SK-MEL-5 (cell line): ENCODE measurements around a stretch of chr10.

RAMPAGE:
- cytosol, long total RNA, result no peak
- long total RNA, result no peak
- nucleus, long total RNA, result no peak
These were observed 222.2 kb downstream of the KCNMA1 start for GRCh38 chr10:77415387-77415891.

DNA sequence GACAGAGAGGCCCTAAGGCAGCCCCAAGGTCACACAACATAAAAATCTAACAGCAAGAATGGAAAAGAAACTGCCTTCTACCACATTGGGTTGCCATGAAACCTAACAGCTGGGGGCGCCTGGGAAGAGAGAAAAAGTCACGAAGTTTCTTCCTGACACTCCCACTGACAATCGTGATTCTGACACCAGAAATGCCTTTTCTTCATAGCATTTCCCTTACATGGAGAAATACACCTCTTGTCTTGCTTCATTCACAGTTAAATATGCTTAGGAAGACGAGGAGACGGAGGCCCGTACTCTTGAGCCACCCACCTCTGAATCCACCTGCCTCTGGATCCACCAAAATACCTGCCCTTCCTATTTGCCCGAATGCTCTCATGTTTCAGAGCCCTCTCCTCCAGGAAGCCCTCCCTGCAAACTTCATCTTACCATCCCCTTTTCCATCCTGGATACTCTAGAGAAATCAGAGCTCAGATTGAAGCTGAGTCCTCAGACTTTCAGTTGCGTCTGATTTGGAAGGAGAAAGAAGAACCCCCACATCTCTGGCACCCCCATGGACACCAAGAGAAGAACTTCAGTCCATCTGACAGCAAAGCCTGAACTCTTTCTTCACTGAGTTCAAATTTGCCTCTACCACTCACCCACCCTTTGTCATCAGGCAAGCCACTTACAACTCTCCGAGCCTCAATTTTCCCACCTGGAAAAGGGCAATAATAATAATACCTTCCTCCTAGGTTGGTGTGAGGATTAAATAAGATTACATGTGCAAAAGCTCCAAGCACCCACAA is 135.4 kb downstream of the KCNMA1 start:
RAMPAGE:
- cytosol, long total RNA, result no peak
- long total RNA, result no peak
- nucleus, long total RNA, result no peak

RAMPAGE:
- cytosol, long total RNA, result no peak
- long total RNA, result no peak
- nucleus, long total RNA, result no peak
These were observed 82.6 kb downstream of the KCNMA1 start for GRCh38 chr10:77554881-77555522.

GRCh38 chr10:77636639-77637107 is 935 bp downstream of the KCNMA1 start:
RAMPAGE:
- cytosol, long total RNA, result no peak
- long total RNA, result no peak
- nucleus, long total RNA, result no peak

DNA sequence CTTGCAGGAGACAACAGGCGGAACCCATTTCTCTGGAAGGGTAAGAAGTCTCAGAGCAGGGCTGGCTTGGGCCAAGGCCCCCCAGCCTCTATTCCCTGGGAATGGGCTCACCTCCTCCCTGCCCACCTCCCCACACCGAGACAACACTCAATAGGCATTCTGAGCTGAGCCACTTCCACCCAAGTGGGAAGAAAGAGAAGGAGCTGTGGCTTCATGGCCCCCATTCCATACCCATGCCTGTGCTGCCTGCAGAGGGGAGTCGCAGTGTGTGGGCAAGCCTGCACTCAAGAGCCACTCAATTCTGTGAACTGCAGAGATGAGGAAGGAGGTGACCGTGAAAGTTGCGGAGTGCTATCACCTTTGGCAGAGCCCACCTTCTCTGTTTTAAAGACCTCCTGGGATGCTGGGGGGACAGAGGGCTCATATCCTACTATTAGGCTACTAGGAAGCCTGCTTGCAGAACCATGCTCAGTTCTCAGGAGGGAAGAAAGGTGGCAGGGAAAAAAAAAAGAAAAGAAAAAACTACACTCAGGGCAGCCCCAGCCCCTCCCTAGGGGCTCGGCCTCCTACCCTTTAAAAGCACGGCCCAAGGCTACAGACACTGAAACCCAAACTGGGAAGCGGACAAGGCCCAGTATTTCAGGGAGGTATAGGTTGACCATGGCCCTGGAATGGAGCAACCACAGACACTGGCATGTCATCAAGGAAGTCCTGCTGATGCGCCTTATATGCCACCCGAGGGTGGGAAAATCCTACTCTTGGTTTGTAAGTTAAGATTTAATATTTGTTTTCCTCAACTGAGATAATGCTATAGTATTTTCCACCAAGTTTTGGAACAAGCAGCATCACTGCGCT is 51.0 kb downstream of the DLG5 start:
RAMPAGE:
- cytosol, long total RNA, result no peak
- long total RNA, result no peak
- nucleus, long total RNA, result no peak

DNA sequence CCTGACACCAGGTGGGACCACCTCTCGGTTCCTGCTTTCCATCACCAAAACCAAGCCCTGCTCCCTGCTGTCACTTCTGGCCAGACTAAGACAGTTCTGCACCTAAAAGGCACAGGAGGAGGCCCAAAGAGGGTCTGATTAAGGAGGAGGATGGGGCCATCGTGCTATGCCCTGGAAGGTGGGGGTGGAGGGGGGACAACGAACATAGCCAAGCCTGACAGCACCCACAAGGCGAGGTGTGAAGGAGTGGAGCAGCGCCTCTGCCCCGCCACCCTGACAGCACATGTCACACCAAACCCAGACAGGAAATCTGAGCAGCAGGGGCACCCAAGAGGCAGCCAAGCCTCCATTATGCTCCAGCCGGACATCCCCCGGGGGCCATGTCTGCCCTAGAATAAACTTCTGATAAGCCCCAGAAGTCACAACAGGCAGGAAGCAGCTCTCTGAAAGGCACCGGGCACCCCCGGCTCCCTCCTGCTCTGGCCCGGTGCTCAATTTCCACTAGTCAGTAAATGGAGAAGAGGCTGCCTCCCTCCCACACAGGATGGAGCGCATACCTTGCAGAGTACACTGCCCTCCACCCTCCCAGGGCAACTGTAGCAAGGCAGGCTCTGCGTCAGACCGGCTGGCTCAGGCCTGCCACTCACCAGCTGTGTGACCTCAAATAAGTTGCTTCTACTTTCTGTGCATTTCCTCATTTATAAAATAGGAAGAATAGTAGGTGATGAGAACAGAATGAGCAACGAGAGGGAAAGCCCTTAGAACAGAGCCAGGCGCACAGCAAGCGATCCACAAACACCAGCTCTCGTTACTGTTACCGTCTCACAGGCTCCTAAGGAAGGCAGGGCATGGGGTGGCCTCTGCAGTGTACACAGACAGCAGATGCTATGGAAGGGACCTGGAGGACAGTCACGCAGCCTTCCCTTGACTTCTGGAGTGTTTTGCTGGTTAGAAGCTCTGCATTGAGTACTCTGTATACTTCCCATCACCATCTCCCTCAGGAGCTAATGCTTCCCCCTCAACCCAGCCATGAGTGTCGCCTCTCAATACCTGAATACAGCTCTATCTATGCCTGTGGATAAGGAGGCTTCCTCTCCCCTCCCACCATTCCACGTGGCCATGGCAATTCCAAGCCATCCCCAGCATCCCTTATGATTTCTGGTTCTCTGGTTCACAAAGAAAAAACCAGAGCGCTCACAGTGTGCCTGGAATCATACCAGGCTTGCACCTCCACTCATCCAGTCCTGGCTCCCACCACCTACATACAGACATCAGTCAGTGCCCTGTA is 48.5 kb downstream of the DLG5 start:
RAMPAGE:
- cytosol, long total RNA, result no peak
- long total RNA, result no peak
- nucleus, long total RNA, result no peak

GRCh38 chr10:77887490-77888516 is 38.8 kb downstream of the DLG5 start:
RAMPAGE:
- cytosol, long total RNA, result no peak
- long total RNA, result no peak
- nucleus, long total RNA, result no peak

GRCh38 chr10:77899091-77899571 is 27.4 kb downstream of the DLG5 start:
RAMPAGE:
- cytosol, long total RNA, result no peak
- long total RNA, result no peak
- nucleus, long total RNA, result no peak

DNA sequence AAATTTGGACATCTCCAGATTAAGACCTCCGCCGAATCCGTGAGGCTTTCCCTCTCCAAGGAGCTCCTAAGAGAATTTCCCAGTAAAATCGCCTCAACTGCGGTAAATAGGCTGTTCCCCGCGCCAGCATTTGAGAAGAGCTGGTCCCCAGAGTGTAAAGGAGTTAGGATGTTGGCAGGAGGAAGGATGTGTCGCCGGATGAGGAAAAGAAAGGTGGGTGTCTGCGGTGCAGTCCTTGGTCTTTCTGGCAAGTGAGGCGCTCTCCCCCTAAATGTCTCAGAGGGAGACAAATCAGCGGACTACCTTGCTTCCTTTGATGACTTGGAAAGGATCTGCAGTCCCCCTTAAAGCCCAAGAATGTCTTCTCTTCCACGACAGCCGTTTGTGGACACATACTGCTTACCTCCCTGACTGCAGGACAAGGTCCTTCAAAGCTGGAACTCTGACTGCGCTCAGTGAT is 885 bp upstream of the DLG5 start:
RAMPAGE:
- cytosol, long total RNA, result no peak
- long total RNA, result no peak
- nucleus, long total RNA, result no peak

DNA sequence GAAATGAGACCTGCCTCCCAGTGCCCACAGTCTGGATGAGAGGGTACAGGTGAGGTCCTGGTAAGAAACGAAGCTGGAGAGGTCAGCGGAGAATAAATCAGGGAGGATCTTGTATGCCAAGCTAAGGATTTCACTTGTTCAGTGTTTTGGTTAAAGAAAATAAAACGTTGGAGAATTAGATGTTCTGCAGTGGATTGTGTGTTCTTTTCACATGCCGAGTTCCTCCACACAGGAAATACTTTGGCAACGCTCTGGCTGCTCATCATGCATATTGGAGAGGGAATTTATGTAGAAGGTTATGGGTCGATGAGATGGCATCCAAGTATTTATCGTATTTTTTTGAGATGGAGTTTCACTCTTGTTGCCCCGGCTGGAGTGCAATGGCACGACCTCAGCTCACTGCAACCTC is 11.0 kb downstream of the RPS24 start:
RAMPAGE:
- cytosol, long total RNA, result no peak
- long total RNA, result no peak
- nucleus, long total RNA, result no peak

DNA sequence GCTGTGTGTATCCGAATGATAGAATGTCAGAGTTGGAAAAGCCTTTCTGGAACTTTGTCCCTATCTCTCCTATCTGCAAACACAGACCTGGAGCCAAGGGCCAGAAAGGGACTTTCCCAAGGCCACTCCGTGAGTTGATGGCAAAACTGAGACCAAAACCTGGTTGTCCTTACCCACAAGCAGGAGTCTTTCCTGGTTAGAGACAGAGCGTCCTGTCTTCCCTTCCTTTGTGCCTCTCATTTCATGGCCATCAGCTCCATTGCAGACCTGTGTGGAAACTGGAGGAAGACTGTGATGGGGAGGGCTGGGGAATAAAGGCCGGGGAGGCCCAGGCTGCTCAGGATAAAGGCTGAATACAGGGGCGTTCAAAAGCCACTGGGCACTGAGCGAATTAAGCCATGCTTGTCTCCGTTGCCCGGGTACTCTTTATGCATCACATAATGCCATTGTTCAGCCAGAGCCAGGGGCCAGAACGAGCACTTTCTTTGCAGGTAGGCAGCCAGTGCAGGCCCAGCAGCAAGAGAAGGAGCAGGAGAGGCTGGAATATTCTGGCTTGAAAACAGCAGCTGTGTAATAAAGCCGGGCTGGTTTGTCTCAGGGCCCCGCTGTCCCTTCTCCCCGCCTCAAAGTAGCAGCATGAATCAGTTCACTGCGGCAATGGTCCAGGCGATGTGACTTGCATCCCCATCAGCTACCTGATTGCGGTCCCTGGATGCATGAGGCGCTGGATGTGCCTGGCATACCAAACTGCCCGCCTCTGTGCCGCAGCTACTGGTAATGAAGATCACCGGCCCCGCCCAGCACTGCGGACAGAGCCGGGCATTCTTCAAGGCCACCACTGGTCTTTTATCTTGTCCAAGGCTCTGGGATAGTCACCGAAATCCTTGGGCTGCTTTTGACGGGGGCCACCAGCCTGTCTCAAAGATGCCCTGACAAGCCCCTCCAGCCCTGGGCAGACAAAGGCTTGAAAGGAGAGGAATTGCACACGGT is 143.1 kb downstream of the RPS24 start:
RAMPAGE:
- cytosol, long total RNA, result no peak
- long total RNA, result no peak
- nucleus, long total RNA, result no peak

DNA sequence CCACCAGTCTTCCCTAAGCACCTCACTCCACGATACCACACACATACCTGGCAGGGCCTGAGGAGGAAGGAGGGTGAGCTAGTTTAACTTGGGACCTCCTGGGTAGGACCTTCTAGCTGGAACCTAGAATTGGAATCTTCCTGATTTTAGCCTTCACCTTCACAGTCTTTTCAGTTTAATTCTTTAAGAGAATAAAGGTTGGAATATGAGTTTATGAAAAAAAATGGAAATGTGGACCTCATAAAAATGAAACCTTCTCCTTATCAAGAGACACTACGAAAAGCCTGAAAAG is 374.8 kb upstream of the ZMIZ1 start:
RAMPAGE:
- cytosol, long total RNA, result no peak
- long total RNA, result no peak
- nucleus, long total RNA, result no peak

RAMPAGE:
- cytosol, long total RNA, result no peak
- long total RNA, result no peak
- nucleus, long total RNA, result no peak
These were observed 48.9 kb upstream of the ZMIZ1 start for GRCh38 chr10:79019945-79020174.

DNA sequence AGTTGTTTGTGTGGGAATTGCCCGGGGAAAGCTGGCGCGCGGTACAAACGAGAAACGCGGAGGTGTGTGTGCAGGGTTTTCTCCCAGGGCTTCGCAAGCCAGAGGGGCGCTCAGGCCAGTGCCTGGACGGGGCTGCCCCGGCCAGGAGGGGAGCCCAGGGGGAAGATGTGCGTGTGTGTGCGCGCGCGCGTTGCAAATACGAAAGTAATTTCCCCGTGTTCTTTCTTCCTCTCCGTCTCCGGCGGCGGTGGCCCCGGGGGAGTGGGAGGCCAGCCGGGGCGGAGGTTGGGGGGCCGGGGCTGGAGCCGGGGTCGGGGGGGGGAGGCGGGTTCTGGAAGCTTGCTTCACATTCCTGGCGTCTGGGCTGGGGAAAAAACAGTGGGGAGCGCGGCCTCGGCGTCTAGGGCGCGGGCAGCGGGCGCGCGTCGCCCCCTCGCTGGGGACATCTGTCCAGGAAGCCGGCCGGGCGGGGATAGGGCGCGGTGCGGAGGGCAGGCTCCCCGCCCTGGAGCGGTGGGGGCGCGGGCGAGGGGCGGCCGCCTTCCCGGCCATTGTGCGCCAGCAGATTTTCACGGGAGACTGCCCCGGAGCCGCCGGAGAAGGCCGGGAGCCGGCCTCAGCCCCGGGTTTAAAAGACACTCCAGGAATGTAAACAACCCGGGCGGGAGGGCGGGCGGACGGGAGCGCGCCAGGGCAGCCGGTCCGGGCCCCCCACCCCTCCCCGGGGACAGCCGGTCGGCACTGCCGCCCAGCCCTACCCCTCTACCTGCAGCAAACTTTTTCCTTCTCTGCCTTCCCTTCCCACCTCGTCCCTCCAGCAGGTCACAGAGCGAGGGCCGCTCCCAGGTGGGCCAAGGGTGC is 1.3 kb downstream of the ZMIZ1 start:
RAMPAGE:
- cytosol, long total RNA, result no peak
- long total RNA, result no peak
- nucleus, long total RNA, result no peak

RAMPAGE:
- cytosol, long total RNA, result no peak
- long total RNA, result no peak
- nucleus, long total RNA, result no peak
These were observed 124.5 kb downstream of the ZMIZ1 start for GRCh38 chr10:79193048-79193852.

GRCh38 chr10:79195296-79195974 is 126.7 kb downstream of the ZMIZ1 start:
RAMPAGE:
- cytosol, long total RNA, result no peak
- long total RNA, result no peak
- nucleus, long total RNA, result no peak

DNA sequence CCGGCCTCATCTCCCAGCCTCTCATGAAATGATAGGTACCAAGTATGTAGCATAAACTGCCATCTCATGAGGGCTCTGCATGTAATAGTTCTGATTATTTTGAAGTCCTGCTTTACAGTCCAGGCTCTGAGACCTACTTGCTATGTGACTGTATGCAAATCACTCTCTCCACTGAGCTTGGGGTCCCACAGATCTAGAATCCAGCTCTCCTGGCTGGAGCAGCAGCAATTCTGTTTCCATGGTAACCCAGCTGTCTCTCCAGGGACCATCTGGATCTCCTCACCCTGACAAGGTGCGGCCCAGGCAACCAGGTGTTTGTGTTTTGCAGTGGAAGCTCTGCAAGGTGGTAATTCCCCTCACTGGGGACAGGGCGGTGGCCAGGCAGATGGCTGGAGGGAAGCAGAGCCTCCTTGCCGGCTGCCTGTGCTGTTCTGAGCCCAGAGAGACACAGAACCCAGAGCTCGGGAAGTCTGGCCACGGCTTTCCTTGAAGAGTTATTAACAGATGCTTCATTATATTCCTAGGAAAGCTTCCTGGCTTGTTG is 118.3 kb upstream of the PPIF start:
RAMPAGE:
- cytosol, long total RNA, result no peak
- long total RNA, result no peak
- nucleus, long total RNA, result no peak

RAMPAGE:
- cytosol, long total RNA, result no peak
- long total RNA, result no peak
- nucleus, long total RNA, result no peak
These were observed 79.1 kb upstream of the PPIF start for GRCh38 chr10:79267834-79268963.

RAMPAGE:
- cytosol, long total RNA, result no peak
- long total RNA, result no peak
- nucleus, long total RNA, result no peak
These were observed 50.9 kb upstream of the PPIF start for GRCh38 chr10:79296081-79296977.

RAMPAGE:
- cytosol, long total RNA, result no peak
- long total RNA, result no peak
- nucleus, long total RNA, result no peak
These were observed 40.0 kb upstream of the PPIF start for GRCh38 chr10:79307086-79307938.